Gastrocnemius medialis (tissue), 3 donors: ENCODE data around the genes ZC3H12A and YRDC.

DNA sequence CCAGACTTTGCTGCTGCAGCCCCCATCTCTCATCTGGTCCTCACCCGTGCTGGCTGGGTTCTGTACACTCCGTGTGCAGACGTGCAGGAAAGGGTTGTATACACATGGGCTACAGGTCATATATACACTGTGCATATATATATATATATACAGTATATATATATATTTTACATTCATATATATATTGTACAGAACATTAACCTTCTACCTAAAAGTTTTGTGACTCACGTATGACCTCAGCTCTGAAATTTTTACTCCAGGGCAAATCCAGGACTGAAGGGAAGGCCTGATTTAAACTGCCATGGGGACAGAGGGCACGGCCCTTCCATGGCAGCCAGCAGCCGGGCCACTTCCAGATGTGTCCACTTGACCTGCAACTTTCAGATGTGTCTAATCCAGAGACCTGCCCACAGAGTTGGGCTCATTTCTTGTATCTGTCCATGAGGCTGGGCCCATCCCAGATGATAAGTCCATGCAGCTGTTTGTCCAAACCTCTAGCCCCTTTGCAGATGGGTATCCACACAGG, 237.1 kb downstream of the GRIK3 start:
- PRO-cap: no peak
- RAMPAGE, long total RNA, 3 experiments: no peak in any of the 3 experiments

DNA sequence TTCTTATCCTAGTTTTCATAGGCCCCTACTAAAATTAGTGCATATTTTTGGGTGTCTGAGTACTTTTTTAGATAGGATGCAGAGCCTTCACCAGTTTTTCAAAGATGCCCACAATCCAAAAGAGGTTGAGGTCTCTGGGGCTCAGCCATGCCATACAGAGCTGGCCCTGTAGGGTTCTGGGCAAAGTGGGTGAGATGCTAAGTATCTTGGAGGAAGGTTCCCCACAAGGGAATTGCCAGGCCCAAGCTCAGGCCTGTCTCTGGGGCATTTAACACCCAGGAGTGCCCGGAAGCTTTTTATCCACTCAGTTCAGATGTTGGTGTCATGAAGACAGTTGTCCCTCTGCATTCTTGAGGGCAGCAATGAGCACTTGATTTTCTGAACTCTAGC, 19.7 kb upstream of the GRIK3 start:
- PRO-cap: no peak
- RAMPAGE, long total RNA, 3 experiments: no peak in any of the 3 experiments

DNA sequence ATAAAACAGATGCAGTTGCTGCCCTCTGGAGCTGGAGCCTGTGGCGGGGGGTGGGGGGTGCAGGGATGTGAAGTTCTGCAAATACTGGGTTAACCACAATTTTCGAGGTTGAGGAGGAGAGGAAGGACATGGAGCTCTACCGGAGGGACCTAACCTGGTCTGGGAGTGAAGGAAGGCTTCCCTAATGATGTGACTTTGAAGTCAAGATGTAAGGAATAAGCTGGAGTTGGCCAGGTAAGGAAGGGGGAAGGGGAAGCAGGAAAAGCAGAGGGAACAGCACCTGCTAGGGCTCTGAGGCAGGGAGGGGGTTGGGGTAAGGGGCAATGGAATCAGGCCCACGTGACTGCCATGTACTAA, 95.0 kb upstream of the GRIK3 start:
- PRO-cap: no peak
- RAMPAGE, long total RNA, 3 experiments: no peak in any of the 3 experiments

- PRO-cap: no peak
- RAMPAGE, long total RNA, 3 experiments: no peak in any of the 3 experiments
Measured at GRCh38 chr1:37288713-37289476, 185.5 kb upstream of the ZC3H12A start.

DNA sequence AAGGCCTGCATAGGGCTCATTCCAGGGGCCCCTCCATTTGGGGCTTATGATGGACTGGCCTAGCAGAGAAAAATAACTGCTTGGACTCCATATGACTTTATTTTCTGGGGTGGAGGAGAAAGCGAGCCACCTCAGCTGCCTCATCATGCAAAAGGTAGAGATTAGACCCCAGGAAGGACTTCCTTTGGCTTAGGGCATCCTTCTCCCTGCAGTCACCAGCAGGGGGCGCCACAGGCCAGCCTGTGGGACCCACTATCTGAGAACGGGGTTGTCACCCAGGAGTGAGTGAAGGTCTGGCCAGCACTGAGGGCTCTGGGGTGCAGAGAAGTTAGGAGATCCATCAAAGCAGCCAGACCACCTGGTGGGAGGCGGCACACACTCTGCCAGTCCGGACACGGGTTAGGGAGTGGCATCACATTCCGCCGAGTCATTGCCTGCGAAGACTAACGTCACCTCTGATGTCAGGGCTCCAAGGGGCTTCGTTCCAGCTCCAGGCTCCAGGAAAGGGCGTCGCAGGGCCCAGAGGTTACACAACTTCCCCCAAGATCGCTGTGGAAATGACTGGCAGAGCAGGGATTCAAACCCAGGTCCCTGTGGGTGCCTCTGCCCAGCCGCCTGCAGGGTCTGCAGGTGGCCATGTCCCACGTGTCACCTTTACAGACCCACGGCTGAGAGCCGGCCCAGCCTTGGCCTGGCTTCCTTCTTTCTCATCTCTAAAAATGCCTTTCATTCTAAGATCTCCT, 19.4 kb upstream of the ZC3H12A start:
- PRO-cap: bidirectional peak, plus-strand start at position 543 of the sequence, minus-strand start at position 382 of the sequence
- RAMPAGE, long total RNA, 3 experiments: no peak in any of the 3 experiments

GRCh38 chr1:37473574-37473937, 824 bp upstream of the ZC3H12A start:
- PRO-cap: unidirectional peak, plus-strand start at chr1:37473787
- RAMPAGE, long total RNA, 3 experiments: no peak in any of the 3 experiments

DNA sequence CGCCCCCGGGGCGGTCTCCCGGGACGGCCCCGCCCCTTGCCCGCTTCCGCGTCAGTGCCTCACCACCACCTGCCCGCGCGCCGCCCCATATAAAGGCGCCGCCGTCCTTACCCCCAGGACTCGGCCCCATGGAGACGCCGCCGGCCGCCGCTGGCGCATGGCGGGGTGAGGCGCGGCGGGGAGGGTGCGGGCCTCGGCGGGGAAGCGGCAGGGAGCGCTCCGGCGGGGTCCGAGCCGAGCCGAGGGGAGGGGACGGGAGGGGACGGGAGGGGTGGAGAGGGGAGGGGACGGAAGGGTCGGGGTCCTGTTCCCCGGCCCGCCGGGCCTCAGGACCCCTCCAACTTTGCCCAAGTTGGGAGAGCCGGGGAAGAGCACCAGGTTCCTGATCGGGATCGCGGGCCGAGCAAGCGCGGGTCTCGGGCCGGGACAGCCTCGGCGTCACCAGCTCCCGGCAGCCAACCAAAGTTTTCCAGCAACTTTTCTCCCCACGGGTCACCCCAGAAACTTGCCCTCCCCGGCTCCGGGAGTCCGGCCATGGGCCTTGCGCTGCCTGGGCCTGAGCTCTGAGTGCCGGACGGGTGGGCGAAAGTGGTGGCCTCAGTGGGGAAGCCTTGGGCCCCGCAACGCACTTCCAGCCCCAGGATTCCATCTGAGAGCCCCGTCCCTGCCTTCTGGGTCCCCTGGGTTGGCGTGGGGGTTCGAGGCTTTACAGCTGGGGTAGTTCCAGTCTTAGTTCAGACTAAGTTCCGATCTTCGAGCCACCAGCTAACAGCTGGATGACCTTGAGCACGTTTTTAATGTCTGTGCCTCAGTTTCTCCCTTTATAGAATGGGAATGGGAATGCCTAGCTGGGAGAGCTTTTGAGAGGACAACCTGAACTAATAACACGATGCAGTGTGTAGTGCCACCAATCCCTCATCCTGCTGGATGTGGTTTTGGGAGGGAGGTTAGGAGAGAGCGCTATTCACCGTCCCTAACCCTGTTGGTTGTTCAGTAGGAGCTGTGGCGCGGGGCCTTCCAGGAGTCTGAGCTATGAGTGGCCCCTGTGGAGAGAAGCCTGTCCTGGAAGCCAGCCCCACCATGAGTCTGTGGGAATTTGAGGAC, at the start of gene ZC3H12A:
ZC3H12A (plus strand) TSS at position 116 of the 1,104 bp plus-strand sequence.
- PRO-cap: bidirectional peak, plus-strand start at position 116 of the sequence, minus-strand start outside the sequence; unidirectional peak, plus-strand start at position 377 of the sequence
- RAMPAGE, long total RNA, 3 experiments: no peak in any of the 3 experiments

- PRO-cap: bidirectional peak, plus-strand start at chr1:37477600, minus-strand start at chr1:37477406
- RAMPAGE, long total RNA, 3 experiments: no peak in any of the 3 experiments
Measured at GRCh38 chr1:37477165-37477942, 3.0 kb downstream of the ZC3H12A start.

- PRO-cap: no peak
- RAMPAGE, long total RNA, 3 experiments: no peak in any of the 3 experiments
Measured at GRCh38 chr1:37633721-37634503, 780 bp downstream of the RSPO1 start.

- PRO-cap: bidirectional peak, plus-strand start at chr1:37808297, minus-strand start at chr1:37808178; bidirectional peak, plus-strand start at chr1:37808591, minus-strand start at chr1:37808537
- RAMPAGE, long total RNA, 3 experiments: no peak in any of the 3 experiments
Measured at GRCh38 chr1:37808000-37808780, at the start of gene YRDC. TSS of gene YRDC (minus strand) at chr1:37808208.

DNA sequence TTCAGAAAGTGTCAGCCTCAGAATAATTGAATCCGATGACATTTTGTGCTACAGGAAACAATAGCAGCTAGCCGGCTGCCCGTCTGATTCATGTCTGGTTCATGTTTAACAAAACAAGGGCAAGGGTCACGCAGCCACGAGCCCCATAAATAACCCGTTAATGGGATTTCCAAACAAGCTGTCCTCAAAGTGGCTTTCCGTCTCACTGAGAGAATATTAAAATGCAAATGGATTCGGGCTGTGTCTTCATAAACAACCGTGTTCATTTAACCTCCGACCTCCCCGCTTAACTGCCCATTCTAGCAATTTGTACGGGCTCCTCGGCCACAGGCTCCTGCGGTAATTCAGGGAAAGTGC, 200.3 kb upstream of the POU3F1 start:
- PRO-cap: no peak
- RAMPAGE, long total RNA, 3 experiments: no peak in any of the 3 experiments

DNA sequence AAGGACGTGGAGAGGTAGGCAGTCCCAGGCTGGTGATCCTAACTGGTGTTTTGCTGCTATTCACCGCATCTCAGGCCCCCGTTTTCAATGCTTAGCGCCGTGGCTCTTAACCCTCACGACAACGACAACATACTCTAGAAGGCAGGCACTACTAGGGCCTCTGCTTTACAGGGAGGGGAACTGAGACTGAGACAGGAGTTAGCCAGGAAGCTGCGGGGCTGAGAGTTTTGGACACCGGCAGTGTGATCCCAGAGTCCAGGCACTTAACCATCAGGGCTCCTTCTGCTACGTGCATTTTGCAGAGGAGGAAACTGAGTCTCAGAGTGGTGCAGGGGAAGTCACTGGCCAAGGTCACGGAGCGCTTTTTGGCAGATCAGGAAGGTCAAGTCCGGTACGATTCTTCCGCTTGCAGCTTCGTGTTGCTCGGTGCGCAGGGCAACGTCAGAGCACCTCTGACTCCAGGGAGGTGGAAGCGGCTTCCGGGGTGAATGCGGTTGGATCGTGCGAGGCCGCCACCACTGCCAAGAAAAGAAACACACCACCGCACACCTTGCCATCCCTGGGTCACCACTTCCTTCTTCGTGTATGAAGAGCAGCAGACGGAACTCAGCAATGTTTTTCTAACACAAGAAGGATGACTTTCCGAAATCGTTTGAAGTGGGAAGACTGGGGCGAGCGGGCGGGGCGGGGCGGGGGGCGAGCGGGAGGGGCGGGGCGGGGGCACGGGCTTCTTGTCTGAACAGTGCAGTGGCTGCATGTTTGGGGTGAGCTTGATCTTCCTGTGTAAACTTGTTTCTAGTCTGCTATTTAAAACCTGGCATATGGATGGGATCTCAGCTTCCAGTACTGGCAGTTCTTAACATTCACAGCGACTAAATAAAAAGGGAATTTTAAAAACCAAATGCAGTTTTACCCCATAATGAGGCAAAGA, 300.2 kb downstream of the RRAGC start:
- PRO-cap: no peak
- RAMPAGE, long total RNA, 3 experiments: no peak in any of the 3 experiments

- PRO-cap: no peak
- RAMPAGE, long total RNA, 3 experiments: no peak in any of the 3 experiments
Measured at GRCh38 chr1:38720968-38721516, 138.5 kb downstream of the RRAGC start.

- PRO-cap: no peak
- RAMPAGE, long total RNA, 3 experiments: no peak in any of the 3 experiments
Measured at GRCh38 chr1:39000835-39001198, 9.7 kb downstream of the AKIRIN1 start.

DNA sequence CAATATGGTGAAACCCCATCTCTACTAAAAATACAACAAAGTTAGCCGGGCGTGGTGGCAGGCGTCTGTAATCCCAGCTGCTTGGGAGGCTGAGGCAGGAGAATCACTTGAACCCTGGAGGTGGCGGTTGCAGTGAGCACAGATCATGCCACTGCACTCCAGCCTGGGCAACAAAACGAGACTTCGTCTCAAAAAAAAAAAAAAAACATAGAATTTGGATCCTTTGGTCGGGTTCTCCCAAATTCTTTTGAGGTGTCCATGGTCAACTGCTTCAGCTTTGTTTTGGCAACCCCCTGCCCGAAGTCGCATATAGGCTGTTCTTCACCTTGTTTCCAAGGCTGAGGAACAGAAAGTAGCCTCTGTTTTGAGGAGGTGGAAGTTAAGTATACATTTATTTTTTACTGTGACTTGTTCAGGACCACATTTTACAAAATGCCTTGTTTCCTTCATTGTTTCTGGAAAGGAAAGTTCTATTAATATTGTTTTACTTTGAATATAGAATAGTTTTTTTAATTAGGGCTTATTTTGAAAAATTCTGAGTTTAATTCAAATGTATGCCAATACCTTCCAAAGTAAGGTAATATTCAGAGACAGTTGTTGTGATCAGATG, 14.1 kb downstream of the AKIRIN1 start:
- PRO-cap: no peak
- RAMPAGE, long total RNA, 3 experiments: no peak in any of the 3 experiments

- PRO-cap: no peak
- RAMPAGE, long total RNA, 3 experiments: no peak in any of the 3 experiments
Measured at GRCh38 chr1:39043318-39043869, 17.2 kb downstream of the NDUFS5 start.

DNA sequence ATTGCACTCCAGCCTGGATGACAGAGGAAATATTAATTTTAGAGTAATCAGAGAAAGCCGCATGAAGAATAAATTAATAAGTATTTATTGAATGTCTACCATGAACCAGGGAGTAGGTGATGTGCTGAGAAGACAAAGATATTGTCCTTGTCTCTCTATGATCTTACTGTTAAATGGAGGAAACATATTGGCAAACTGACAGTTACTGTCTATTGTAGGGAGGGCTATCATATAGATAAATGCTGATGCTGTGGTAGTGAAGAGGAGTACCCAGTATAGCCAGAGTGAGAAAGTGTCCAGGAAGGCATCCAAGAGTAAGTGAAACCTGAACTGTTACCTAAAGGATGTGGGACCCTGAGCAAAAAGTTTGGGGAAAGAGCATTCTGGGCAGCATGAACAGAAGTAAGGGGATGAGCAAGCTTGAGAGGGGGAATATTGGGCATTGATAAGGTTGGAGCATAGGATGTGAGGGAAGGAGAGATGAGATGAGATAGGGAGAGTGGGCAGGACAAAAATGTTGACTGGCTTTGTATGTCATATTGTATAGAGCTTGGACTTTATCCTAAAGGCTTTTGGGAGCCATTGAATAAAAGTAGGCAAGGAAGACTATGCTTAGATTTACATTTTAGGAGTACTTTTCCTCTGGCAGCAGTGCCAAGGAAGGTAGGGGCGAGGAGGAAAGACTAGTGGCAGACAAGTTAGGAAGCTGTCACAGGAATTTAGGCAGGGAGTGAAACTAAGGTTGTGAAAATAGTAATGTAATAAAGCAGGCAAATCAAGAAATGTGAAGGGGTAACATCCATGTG, 88.6 kb downstream of the NDUFS5 start:
- PRO-cap: no peak
- RAMPAGE, long total RNA, 3 experiments: no peak in any of the 3 experiments

DNA sequence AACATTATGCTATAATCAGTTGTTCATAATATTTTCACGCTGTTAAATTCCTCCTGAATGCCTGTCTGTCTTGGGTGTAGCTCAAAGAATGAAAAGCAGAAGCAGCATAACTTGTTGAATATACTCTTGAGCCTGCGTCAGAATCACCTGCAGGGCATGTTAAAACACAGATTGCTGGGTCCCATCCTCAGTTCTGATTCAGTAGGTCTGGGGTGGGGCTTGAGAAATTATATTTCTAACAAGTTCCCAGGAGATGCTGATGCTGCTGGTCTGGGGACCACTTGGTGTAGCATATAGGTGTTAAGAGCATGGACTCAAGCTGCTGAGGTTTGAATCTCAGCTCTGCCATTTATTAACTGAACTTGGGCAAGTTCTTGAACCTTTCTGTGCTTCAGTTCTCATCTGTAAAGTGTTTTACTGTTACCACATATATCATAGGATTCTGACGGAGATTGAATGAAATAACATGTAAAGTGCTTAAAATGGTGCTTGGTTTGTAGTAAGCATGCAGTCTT, 63.3 kb upstream of the MACF1 start:
- PRO-cap: no peak
- RAMPAGE, long total RNA, 3 experiments: no peak in any of the 3 experiments

- PRO-cap: no peak
- RAMPAGE, long total RNA, 3 experiments: no peak in any of the 3 experiments
Measured at GRCh38 chr1:39346866-39347326, 142.4 kb downstream of the MACF1 start.

- PRO-cap: no peak
- RAMPAGE, long total RNA, 3 experiments: no peak in any of the 3 experiments
Measured at GRCh38 chr1:39409420-39410557, 81.6 kb upstream of the BMP8A start.